ENCODE results near the gene LARP6.

- PRO-cap, 3 experiments = no peak in any of the 3 experiments
- RAMPAGE, long total RNA, 2 experiments = no peak in any of the 2 experiments
- RRBS = no CpG with 5 or more reads among the region's 12 CpGs
Observed at GRCh38 chr15:68776311-68777371, 44.1 kb downstream of the ANP32A start.

DNA sequence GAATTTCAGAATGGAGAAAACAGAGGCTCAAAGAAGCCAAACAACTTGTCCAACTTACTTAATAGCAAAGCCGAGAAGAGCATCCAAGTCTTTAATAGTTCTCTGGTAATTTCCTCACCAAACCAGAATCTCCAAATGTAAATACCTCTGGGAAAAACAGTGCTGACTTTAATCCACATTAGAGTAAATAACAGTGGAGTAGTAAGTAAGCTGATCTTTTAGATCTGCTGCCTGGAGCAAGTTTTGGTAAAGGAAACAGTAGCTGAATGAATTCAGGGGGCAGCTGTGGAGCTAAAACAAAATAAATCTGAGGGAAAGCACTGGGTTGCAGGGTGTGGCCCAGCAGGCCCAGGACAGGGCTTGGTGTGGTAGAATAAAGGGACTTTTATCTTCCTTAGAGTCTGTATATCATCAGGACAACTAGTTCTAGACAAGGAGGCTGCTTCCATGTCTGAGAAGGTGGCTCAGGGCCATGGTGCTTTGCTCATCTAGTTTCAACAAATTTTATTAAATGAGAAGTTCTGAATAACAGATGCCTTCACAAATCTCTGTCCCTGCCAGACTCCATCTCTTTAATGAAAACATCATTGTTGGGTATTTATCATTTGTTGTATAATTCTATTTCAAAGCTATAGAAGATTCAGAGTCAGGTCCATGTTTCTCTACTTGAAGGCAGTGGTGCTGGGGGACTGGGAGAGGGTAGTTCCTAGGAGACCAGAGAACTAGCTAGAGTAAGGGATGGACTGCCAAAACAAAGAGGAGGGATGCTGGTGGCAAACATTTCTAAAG, 7.6 kb downstream of the ANP32A start:
- PRO-cap, 3 experiments = no peak in any of the 3 experiments
- RAMPAGE, long total RNA, 2 experiments = no peak in any of the 2 experiments
- RRBS = no CpG with 5 or more reads among the region's 1 CpG

GRCh38 chr15:68821711-68822555, 1.2 kb upstream of the ANP32A start:
- PRO-cap, 3 experiments = peak in 1 of 3 experiments; most common minus-strand start chr15:68821918 (in 1)
- RAMPAGE, long total RNA, 2 experiments = no peak in any of the 2 experiments
- RRBS = no CpG with 5 or more reads among the region's 17 CpGs

DNA sequence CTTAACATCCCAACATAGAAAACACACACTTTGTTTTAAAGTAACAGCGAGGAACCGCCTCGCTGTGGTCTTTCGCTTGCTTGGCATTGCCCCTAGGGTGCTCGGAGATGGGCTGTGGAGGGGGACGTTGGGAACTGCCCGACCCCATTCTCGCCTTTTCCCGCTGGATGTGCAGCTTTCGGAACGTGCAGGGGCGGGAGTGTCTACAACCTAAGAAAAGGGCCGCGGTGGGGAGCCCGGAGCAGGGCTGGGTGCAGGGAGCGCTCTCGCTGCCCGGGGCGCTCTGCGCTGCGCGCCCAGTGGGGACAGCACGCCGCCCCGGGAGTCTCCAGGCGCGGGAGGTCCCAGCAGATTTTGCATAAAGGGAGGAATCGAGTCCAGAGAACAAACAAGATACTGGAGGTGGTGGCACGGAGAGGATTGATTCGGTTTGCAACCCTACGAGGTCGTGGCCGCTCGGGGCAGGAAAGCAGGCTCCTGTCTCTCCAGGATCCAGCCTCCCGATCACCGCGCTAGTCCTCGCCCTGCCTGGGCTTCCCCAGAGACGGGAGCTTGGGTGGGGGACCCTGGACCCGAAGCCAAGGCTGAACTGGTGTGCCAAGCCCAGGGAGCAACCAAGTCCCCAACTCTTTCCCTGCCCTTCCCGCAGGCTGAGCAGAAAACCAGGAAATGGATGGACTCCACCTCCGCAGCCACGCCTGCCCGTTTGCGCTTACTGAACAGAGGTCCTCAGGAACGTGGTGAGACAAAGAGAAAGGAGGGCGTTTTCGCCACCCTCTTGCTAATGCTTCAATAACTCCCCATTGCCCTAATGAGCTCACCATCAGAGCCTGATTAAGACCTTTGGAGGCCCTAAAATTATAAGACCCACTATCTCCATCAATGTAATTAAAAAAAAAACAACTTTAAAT, 59.7 kb downstream of the NOX5 start:
- PRO-cap, 3 experiments = peak in 3 of 3 experiments; most common plus-strand start position 244 of the sequence (in 1); most common minus-strand start position 652 of the sequence (in 3)
- RAMPAGE, long total RNA, 2 experiments = no peak in any of the 2 experiments
- RRBS = under 1% methylated on average over 11 of the region's 48 CpGs

DNA sequence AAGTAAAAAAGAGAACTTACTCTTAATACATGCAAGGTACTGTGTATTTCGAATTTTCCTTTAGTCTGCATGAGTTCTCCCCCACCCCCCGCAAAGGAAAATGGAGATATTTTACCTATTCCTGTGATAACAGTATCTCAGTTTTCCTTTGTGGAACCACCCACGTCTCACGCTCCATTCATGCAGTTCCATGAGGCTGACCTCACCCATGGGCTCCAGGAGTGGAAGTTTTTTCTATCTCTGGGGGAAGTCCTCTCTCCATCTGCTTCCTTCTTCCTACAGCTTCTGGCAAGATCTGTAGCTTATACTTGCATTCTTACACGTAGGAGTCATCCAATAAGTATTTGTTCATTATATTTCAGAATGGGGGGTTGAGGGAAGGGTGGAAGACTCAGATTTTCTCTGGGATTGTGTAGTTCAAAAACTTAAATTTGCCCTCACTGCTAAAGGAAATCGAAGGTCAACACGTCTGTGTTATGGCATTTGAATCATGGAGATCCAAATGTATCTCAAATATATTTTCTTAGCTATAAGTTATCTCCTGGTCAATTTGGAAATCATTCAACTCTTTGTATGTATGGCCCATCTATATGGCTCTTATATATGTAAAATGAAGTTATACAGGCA, 5.7 kb upstream of the GLCE start:
- PRO-cap, 3 experiments = no peak in any of the 3 experiments
- RAMPAGE, long total RNA, 2 experiments = no peak in any of the 2 experiments
- RRBS = no CpG with 5 or more reads among the region's 7 CpGs

- PRO-cap, 3 experiments = no peak in any of the 3 experiments
- RAMPAGE, long total RNA, 2 experiments = no peak in any of the 2 experiments
- RRBS = no CpG with 5 or more reads among the region's 9 CpGs
Observed at GRCh38 chr15:69296473-69297267, 2.0 kb upstream of the PAQR5 start.

GRCh38 chr15:69468151-69469354, 15.9 kb downstream of the RPLP1 start:
- PRO-cap, 3 experiments = no peak in any of the 3 experiments
- RAMPAGE, long total RNA, 2 experiments = no peak in any of the 2 experiments
- RRBS = no CpG with 5 or more reads among the region's 20 CpGs

- PRO-cap, 3 experiments = no peak in any of the 3 experiments
- RAMPAGE, long total RNA, 2 experiments = no peak in any of the 2 experiments
- RRBS = no CpG with 5 or more reads among the region's 10 CpGs
Observed at GRCh38 chr15:69574032-69574551, 121.5 kb downstream of the RPLP1 start.

DNA sequence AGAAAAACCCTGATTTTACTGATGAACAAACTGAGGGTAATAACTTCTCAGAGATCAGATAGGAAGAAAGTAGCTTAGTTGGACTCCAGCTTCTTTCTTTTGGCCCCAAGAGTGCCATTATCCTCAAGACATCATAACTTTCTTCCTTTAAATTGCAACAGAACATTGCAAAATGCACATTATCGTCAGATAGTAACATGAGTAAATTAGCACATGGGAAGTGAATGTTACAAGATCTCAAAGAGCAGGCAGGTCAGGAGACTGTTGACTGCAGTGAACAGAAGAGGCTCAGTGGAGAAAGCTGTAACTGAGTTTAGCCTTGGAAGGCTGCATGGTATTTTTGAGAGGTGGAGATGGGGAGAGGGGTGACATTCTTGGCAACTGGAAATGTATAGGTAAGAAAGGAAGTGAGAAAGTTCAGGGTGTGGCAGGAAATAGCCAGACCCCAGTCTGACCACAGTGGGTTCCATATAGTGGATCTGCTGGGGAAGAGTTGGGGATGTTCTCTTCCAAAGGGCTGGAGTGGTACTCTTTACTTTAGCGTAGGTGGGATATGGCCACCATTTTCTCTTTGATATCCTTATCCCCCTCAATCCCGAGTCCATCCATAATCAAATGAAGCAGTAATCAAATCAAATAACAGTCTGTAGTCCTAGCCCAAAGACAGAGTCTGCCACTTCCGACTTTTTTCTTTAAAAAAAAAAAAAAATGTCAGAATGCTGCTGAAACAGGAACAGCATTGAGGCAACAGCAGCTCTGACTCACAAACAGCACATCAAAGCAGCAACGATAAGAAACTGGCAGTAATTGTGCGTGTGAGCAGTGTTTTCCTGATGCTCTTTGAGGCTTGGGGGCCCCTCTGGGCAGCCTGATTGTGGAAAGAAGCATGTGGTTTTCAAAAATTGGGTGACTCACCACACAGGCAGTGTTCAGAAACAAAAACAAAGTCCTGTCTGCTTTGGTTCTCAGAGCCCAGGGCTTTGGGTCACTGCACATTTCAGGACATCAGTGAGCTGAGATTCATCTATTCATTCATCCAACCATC, 308.0 kb downstream of the RPLP1 start:
- PRO-cap, 3 experiments = peak in 1 of 3 experiments; most common plus-strand start position 273 of the sequence (in 1)
- RAMPAGE, long total RNA, 2 experiments = no peak in any of the 2 experiments
- RRBS = no CpG with 5 or more reads among the region's 6 CpGs

DNA sequence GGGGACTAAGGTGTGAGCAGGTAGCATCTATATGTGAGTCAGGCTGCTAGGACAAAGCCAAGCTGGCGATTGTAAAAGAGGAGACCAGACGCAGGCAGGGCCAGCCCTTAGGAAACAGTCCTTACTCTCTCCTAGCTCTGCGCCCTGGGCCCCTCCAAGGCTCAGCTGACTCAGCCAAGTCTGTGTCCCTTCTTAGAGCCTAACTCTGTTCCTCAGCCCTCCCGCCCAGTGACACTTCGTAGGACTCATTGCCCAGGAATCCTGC, 244.3 kb downstream of the TLE3 start:
- PRO-cap, 3 experiments = no peak in any of the 3 experiments
- RAMPAGE, long total RNA, 2 experiments = no peak in any of the 2 experiments
- RRBS = no CpG with 5 or more reads among the region's 5 CpGs

GRCh38 chr15:70049271-70050023, 48.3 kb downstream of the TLE3 start:
- PRO-cap, 3 experiments = no peak in any of the 3 experiments
- RAMPAGE, long total RNA, 2 experiments = no peak in any of the 2 experiments
- RRBS = no CpG with 5 or more reads among the region's 27 CpGs

GRCh38 chr15:70096119-70097223, 1.2 kb downstream of the TLE3 start:
- PRO-cap, 3 experiments = peak in 3 of 3 experiments; most common plus-strand start chr15:70096404 (in 1); most common minus-strand start chr15:70097112 (in 2)
- RAMPAGE, long total RNA, 2 experiments = start-site peak on the minus strand in 1 of 2 experiments, at chr15:70096205-70096797 at its widest, 43 to 69 reads per replicate
- RRBS = 1% methylated on average over 63 of the region's 102 CpGs

- PRO-cap, 3 experiments = no peak in any of the 3 experiments
- RAMPAGE, long total RNA, 2 experiments = no peak in any of the 2 experiments
- RRBS = 58% methylated on average over 4 of the region's 12 CpGs
Observed at GRCh38 chr15:70140299-70141200, 42.8 kb upstream of the TLE3 start.

- PRO-cap, 3 experiments = no peak in any of the 3 experiments
- RAMPAGE, long total RNA, 2 experiments = no peak in any of the 2 experiments
- RRBS = no CpG with 5 or more reads among the region's 7 CpGs
Observed at GRCh38 chr15:70319436-70320054, 221.8 kb upstream of the TLE3 start.

GRCh38 chr15:70853716-70854227, at the start of gene LARP6:
TSS of gene LARP6 (minus strand) at chr15:70854157.
- PRO-cap, 3 experiments = peak in 3 of 3 experiments; most common plus-strand start chr15:70854023 (in 1); most common minus-strand start chr15:70853938 (in 2)
- RAMPAGE, long total RNA, 2 experiments = start-site peak on the minus strand in 2 of 2 experiments, at chr15:70853766-70853836 at its widest, 1,034 to 1,348 reads per replicate
- RRBS = 1% methylated on average over 42 of the region's 73 CpGs

DNA sequence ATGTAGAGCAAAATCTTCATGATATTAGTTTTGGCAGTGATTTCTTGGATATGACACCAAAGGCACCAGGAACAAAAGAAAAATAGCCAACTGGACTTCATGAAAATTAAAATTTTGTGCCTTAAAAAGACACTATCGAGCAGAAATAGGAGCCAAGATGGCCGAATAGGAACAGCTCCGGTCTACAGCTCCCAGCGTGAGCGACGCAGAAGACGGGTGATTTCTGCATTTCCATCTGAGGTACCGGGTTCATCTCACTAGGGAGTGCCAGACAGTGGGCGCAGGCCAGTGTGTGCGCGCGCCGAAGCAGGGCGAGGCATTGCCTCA, 58.7 kb downstream of the THSD4 start:
- PRO-cap, 3 experiments = no peak in any of the 3 experiments
- RAMPAGE, long total RNA, 2 experiments = no peak in any of the 2 experiments
- RRBS = no CpG with 5 or more reads among the region's 14 CpGs

GRCh38 chr15:71268110-71268730, 152.9 kb downstream of the THSD4 start:
- PRO-cap, 3 experiments = no peak in any of the 3 experiments
- RAMPAGE, long total RNA, 2 experiments = no peak in any of the 2 experiments
- RRBS = no CpG with 5 or more reads among the region's 6 CpGs

DNA sequence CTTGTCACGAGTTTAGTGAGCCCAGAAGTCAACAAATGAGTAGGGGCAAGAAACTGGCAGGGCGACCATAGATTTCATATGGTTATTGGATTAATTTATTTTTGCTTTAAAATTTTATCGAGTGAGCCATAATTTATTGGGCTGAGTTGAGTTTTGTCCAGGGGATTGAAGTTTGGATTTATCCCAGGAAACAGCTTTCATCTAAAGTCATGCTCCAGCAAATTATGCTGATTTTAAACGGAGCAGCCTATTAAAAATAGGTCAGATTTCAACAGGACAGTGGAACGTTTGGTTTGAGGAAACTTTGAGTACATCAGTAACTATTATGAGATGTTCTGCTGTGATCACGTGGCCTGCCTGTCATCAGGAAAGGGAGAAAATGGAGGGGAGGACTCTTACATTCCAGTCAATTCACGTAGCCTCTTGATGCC, 163.5 kb downstream of the THSD4 start:
- PRO-cap, 3 experiments = no peak in any of the 3 experiments
- RAMPAGE, long total RNA, 2 experiments = no peak in any of the 2 experiments
- RRBS = no CpG with 5 or more reads among the region's 7 CpGs

- PRO-cap, 3 experiments = no peak in any of the 3 experiments
- RAMPAGE, long total RNA, 2 experiments = no peak in any of the 2 experiments
- RRBS = no CpG with 5 or more reads among the region's 10 CpGs
Observed at GRCh38 chr15:71328865-71329420, 213.7 kb downstream of the THSD4 start.

- PRO-cap, 3 experiments = peak in 1 of 3 experiments; most common plus-strand start chr15:71400548 (in 1)
- RAMPAGE, long total RNA, 2 experiments = no peak in any of the 2 experiments
- RRBS = no CpG with 5 or more reads among the region's 3 CpGs
Observed at GRCh38 chr15:71400466-71400674, 285.1 kb downstream of the THSD4 start.

Measured in testis (tissue), 5 donors.